ENCODE measurements around a stretch of chr6.

- RAMPAGE, long total RNA, result no peak
- RRBS, 2 experiments, result no CpG with 5 or more reads among the region's 5 CpGs
CAGE:
- cytosol, long polyA minus RNA, result no peak
- cytosol, long polyA plus RNA, result no peak
- long polyA plus RNA, result no peak
- nucleolus, long total RNA, result no peak
- nucleus, long polyA plus RNA, result no peak
- nucleus, long total RNA, result no peak
Measured at GRCh38 chr6:147077197-147077696, 127.0 kb upstream of the STXBP5 start.

GRCh38 chr6:147203349-147204057 is 714 bp upstream of the STXBP5 start:
- RAMPAGE, long total RNA, result no peak
- RRBS, 2 experiments, result under 1% methylated on average over 11 to 37 of the region's 72 CpGs
CAGE:
- cytosol, long polyA minus RNA, result start-site peak on the plus strand at chr6:147203576-147203706, 21 reads
- cytosol, long polyA plus RNA, result no peak
- long polyA plus RNA, result no peak
- nucleolus, long total RNA, result no peak
- nucleus, long polyA plus RNA, result no peak
- nucleus, long total RNA, result no peak

DNA sequence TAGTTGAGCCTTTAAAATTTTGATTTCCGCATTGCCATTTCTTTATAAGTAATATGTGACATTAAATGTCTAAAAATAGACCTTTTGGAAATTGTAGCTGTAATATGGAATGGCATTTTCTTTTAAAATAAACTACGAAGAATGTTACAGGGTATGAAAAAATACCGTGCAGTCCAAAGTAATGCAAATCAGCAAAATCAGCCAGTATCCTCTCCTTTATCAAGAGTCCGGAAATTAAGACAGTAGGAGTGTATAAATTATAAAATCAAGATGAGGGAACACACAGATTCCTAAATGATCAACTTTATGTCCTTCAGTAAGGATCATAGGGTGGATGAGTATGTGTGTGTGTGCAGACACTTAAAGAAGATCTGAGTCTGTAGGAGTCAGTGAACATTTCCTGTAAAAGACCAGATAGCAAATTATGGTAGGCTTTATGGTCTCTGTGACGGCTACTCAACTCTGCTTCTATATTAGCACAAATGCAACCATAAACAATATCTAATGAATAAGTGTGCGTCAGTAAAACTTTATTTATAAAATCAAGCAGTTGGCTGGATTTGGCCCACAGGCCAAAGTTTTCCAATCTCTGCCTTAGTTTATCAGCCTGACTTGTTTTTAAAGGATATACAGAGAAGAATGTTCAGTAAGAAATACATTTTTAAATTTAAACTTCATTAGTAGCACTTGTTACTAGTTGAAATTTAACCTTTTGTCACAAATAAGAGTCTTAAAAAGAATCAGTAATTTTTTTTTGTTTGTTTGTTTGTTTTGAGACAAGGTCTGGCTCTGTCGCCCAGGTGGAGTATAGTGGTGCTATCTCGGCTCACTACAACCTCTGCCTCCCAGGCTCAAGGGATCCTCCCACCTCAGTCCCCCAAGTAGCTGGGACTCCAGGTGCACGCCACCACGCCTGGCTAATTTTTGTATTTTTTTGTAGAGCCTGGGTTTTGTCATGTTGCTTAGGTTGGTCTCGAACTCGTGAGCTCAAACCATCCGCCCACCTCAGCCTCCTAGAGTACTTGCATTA is 10.7 kb downstream of the STXBP5 start:
- RAMPAGE, long total RNA, result no peak
- RRBS, 2 experiments, result no CpG with 5 or more reads among the region's 13 CpGs
CAGE:
- cytosol, long polyA minus RNA, result no peak
- cytosol, long polyA plus RNA, result no peak
- long polyA plus RNA, result no peak
- nucleolus, long total RNA, result no peak
- nucleus, long polyA plus RNA, result no peak
- nucleus, long total RNA, result no peak

- RAMPAGE, long total RNA, result no peak
- RRBS, 2 experiments, result no CpG with 5 or more reads among the region's 3 CpGs
CAGE:
- cytosol, long polyA minus RNA, result no peak
- cytosol, long polyA plus RNA, result no peak
- long polyA plus RNA, result no peak
- nucleolus, long total RNA, result no peak
- nucleus, long polyA plus RNA, result no peak
- nucleus, long total RNA, result no peak
Measured at GRCh38 chr6:147247051-147247864, 43.0 kb downstream of the STXBP5 start.

GRCh38 chr6:147265378-147266464 is 61.5 kb downstream of the STXBP5 start:
- RAMPAGE, long total RNA, result no peak
- RRBS, 2 experiments, result no CpG with 5 or more reads among the region's 10 CpGs
CAGE:
- cytosol, long polyA minus RNA, result no peak
- cytosol, long polyA plus RNA, result no peak
- long polyA plus RNA, result no peak
- nucleolus, long total RNA, result no peak
- nucleus, long polyA plus RNA, result no peak
- nucleus, long total RNA, result no peak

GRCh38 chr6:147324295-147325290 is 120.4 kb downstream of the STXBP5 start:
- RAMPAGE, long total RNA, result no peak
- RRBS, 2 experiments, result no CpG with 5 or more reads among the region's 14 CpGs
CAGE:
- cytosol, long polyA minus RNA, result no peak
- cytosol, long polyA plus RNA, result no peak
- long polyA plus RNA, result no peak
- nucleolus, long total RNA, result no peak
- nucleus, long polyA plus RNA, result no peak
- nucleus, long total RNA, result no peak

- RAMPAGE, long total RNA, result no peak
- RRBS, 2 experiments, result no CpG with 5 or more reads among the region's 6 CpGs
CAGE:
- cytosol, long polyA minus RNA, result no peak
- cytosol, long polyA plus RNA, result no peak
- long polyA plus RNA, result no peak
- nucleolus, long total RNA, result no peak
- nucleus, long polyA plus RNA, result no peak
- nucleus, long total RNA, result no peak
Measured at GRCh38 chr6:147384699-147385406, 123.6 kb upstream of the SAMD5 start.

DNA sequence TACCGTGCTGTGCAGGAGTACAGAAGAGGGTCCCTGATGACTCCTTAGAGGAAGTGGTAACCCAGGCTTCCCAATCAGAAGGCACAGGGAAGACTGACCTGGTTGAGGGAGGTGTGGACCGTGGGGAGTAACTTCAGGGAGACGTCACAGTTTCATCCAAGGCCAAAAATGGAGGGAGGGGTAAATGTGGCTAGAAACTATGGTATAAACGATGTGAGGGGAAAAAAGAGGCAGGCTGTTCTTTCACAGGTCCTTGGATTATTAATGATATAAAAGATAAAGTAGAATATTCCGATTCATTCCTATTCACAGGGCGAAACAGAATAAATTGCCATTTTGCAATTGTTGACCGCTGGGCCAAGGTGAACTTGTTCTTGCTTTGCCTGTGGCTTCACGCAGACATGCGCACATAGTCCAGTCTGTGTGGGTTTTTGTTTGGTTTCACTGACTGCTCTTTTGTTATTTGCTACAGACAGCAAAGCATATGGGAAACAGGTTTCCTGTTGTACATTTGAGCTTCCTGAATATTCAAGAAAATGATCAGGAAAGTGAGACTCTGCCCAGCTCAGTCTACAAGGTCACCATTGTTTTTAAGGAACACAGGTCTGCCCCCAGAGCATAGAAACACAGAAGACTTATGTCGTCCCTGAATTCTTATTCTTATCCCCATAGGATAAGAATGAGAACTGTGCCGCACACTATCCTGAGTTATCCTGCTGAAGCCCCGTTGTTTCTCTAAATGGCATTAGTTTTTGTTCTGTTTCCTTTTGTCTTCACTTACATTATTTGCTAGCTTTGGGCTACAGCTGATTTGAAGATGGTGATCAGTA is 55.5 kb downstream of the SASH1 start:
- RAMPAGE, long total RNA, result no peak
- RRBS, 2 experiments, result no CpG with 5 or more reads among the region's 12 CpGs
CAGE:
- cytosol, long polyA minus RNA, result no peak
- cytosol, long polyA plus RNA, result no peak
- long polyA plus RNA, result no peak
- nucleolus, long total RNA, result no peak
- nucleus, long polyA plus RNA, result no peak
- nucleus, long total RNA, result no peak

DNA sequence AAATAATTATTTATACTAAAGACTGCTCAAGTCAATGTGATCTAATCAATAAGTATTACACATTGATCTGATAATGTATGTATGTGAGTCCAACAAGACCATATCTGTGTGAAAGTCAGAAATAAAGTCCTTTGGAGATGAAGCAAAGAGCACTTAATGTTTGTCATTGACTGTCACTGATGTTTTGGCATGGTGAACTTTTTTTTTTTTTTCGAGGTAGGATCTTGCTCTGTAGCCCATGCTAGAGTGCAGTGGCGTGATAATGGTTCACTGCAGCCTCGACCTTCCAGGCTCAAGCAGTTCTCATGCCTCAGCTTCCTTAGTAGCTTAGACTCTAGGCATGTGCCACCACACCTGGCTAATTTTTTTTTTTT is 139.7 kb downstream of the SASH1 start:
- RAMPAGE, long total RNA, result no peak
- RRBS, 2 experiments, result no CpG with 5 or more reads among the region's 3 CpGs
CAGE:
- cytosol, long polyA minus RNA, result no peak
- cytosol, long polyA plus RNA, result no peak
- long polyA plus RNA, result no peak
- nucleolus, long total RNA, result no peak
- nucleus, long polyA plus RNA, result no peak
- nucleus, long total RNA, result no peak

DNA sequence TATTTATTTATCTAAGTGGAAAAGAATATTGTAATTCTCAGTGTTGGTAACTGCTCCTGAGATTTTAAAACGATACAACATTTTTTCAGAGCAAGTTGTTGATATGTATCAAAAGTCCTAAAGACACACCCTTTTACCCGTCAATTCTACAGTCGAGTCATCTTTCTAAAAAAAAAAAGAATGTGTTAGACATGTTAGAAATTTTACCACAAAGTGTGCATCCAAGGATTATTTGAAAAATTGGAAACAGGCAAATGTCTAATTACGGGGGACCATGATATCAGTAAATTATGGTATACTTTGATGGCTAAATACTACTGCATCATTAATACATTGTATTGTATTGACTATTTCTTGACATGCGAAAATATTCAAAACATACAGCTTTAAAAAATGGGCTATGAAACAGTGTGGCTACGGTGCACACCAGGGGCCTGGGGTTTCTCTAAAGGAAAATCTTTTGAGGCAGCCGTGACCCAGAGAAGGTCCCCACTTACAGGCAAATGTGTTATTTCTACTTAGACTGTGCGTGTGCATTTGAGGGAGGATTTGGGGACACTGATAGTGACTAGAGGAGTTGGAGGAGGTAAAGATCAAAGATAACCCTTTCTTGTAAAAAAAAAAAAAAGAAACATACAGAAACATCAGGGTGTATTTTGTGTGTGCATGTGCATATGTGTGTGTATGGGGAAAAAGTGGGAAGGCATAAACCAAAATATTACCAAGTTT is 160.7 kb downstream of the SASH1 start:
- RAMPAGE, long total RNA, result no peak
- RRBS, 2 experiments, result no CpG with 5 or more reads among the region's 8 CpGs
CAGE:
- cytosol, long polyA minus RNA, result no peak
- cytosol, long polyA plus RNA, result no peak
- long polyA plus RNA, result no peak
- nucleolus, long total RNA, result no peak
- nucleus, long polyA plus RNA, result no peak
- nucleus, long total RNA, result no peak

DNA sequence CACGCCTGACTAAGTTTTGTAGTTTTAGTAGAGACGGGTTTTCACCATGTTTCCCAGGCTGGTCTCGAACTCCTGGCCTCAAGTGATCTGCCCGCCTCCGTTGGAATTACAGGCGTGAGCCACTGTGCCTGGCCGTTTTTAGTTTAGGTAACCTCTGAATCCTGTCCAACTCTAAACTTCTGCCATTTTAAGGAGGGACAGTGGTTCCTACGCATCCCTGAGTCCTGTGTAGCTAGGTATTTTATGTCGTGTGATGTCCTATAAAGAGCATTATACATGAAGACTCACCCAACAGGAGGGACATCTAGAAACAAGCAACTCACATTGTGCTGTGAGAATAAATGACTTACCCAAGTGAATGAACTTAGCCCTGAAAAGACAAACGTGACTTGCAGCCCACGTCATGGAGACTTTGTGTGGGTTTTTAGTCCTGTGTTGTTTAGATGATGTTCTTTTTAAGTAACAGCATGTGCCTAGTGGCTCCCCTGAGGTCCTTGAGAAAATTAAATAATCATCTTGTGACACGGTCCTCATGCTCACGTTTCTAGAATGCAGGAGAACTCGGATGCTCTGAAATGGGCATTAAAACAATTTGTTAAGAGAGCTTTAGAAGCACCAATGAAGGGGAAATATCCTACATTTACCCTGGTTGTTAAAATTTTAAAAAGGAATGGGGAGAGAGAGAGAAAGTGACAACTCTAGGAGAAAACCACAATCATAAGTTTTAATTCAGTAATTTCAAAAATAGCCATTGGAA is 165.1 kb downstream of the SASH1 start:
- RAMPAGE, long total RNA, result no peak
- RRBS, 2 experiments, result no CpG with 5 or more reads among the region's 14 CpGs
CAGE:
- cytosol, long polyA minus RNA, result no peak
- cytosol, long polyA plus RNA, result no peak
- long polyA plus RNA, result no peak
- nucleolus, long total RNA, result no peak
- nucleus, long polyA plus RNA, result no peak
- nucleus, long total RNA, result no peak

GRCh38 chr6:148559776-148560562 is 186.9 kb upstream of the UST start:
- RAMPAGE, long total RNA, result no peak
- RRBS, 2 experiments, result 1 to 7% methylated on average over 13 to 28 of the region's 49 CpGs
CAGE:
- cytosol, long polyA minus RNA, result no peak
- cytosol, long polyA plus RNA, result no peak
- long polyA plus RNA, result no peak
- nucleolus, long total RNA, result no peak
- nucleus, long polyA plus RNA, result no peak
- nucleus, long total RNA, result no peak

- RAMPAGE, long total RNA, result no peak
- RRBS, 2 experiments, result no CpG with 5 or more reads among the region's 24 CpGs
CAGE:
- cytosol, long polyA minus RNA, result no peak
- cytosol, long polyA plus RNA, result no peak
- long polyA plus RNA, result no peak
- nucleolus, long total RNA, result no peak
- nucleus, long polyA plus RNA, result no peak
- nucleus, long total RNA, result no peak
Measured at GRCh38 chr6:148964245-148965093, 217.6 kb downstream of the UST start.

- RAMPAGE, long total RNA, result no peak
- RRBS, 2 experiments, result no CpG with 5 or more reads among the region's 4 CpGs
CAGE:
- cytosol, long polyA minus RNA, result no peak
- cytosol, long polyA plus RNA, result no peak
- long polyA plus RNA, result no peak
- nucleolus, long total RNA, result no peak
- nucleus, long polyA plus RNA, result no peak
- nucleus, long total RNA, result no peak
Measured at GRCh38 chr6:148971128-148971665, 224.4 kb downstream of the UST start.

DNA sequence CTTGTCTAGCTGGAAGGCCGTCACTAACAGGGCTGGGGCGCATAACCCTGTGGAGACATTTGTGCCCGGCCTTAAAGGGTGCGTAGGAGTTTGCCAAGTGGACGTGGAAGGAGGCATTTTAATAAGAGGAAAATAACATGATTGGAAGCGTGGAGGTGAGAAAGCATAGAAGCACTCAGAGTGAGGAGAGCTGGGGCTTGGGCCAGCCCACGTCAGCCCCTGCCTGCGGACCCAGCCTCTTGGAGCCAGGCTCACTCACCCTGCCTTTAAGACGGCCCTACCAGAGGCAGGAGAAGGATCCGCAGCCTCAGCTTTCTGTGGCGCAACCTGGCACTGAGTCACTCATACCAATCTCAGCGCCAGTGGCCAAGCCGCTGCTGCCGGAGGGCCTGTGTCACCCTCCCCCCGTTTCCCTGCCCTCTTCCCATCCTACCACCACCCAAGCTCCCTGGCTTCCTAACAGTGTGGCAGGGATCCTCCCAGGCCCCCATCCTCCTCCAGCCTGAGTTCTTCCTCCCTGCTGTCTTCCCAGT is 285.1 kb downstream of the UST start:
- RAMPAGE, long total RNA, result no peak
- RRBS, 2 experiments, result no CpG with 5 or more reads among the region's 15 CpGs
CAGE:
- cytosol, long polyA minus RNA, result start-site peak on the plus strand centred at position 345 of the sequence, 8 bp wide, 21 reads
- cytosol, long polyA plus RNA, result no peak
- long polyA plus RNA, result no peak
- nucleolus, long total RNA, result no peak
- nucleus, long polyA plus RNA, result no peak
- nucleus, long total RNA, result no peak

DNA sequence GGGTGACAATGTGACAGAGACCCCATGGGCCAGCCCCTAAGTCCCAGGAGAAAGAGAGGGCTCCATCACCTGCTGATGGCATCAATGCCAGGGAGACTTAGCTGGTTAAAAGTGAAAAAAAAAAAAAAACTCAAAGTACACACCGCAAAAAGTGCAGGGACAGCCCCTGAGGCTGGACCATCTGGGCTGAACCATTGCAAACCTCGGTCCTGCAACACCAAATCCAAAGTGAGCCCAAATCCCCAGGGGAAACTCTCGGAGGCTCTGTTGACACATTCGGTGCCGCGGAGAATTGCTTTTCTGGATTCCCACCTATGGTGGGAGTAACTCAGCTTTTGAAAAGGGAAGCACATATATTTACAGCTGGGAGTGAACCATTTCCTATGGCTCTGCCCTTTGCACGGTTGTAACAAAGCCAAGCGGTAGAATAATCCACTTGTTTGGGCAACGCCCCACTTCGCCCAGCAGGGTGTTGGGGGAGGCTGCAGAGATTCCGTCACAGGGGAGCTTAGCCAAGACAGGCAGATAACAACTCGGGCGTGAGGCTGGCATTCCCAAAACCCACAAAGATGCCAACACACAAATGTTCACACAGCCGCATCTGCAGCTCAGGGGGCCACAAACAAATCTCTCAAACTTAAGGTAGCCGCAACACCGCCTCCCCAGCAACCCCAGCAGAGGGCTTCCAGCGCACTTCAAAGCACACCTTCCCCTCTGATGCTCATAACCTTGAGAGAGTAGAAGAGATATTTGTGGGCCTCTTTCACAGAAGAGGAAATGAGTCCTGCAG is 11.6 kb downstream of the ZC3H12D start:
- RAMPAGE, long total RNA, result no peak
- RRBS, 2 experiments, result no CpG with 5 or more reads among the region's 17 CpGs
CAGE:
- cytosol, long polyA minus RNA, result no peak
- cytosol, long polyA plus RNA, result no peak
- long polyA plus RNA, result no peak
- nucleolus, long total RNA, result no peak
- nucleus, long polyA plus RNA, result no peak
- nucleus, long total RNA, result no peak

GRCh38 chr6:149482745-149483838 is 1.7 kb downstream of the ZC3H12D start:
- RAMPAGE, long total RNA, result start-site peak on the minus strand at chr6:149483104-149483454, 34 and 26 reads in 2 replicates
- RRBS, 2 experiments, result 0% methylated on average over 1 of the region's 10 CpGs; no CpG with 5 or more reads in 1 of the 2 experiments
CAGE:
- cytosol, long polyA minus RNA, result no peak
- cytosol, long polyA plus RNA, result no peak
- long polyA plus RNA, result start-site peak on the minus strand at chr6:149483104-149483225, 19 and 17 reads in 2 replicates
- nucleolus, long total RNA, result no peak
- nucleus, long polyA plus RNA, result no peak
- nucleus, long total RNA, result no peak

DNA sequence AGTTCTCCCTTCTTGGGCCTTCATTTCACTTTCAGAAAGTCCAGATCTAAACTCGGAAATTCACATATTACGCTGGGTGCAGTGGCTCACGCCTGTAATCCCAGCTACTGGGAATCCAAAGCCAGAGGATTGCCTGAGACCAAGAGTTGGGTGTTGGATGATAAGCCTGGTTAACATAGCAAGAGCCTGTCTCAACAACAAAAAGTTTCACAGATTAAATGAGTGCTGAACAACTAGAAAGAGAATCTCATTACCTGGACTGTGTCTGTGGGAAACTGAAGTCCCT is 1.8 kb downstream of the GINM1 start:
- RAMPAGE, long total RNA, result no peak
- RRBS, 2 experiments, result no CpG with 5 or more reads among the region's 3 CpGs
CAGE:
- cytosol, long polyA minus RNA, result no peak
- cytosol, long polyA plus RNA, result no peak
- long polyA plus RNA, result no peak
- nucleolus, long total RNA, result no peak
- nucleus, long polyA plus RNA, result no peak
- nucleus, long total RNA, result no peak

GRCh38 chr6:149863037-149863586 is 1.0 kb downstream of the LRP11 start:
- RAMPAGE, long total RNA, result no peak
- RRBS, 2 experiments, result 2 to 3% methylated on average over 11 to 18 of the region's 49 CpGs
CAGE:
- cytosol, long polyA minus RNA, result no peak
- cytosol, long polyA plus RNA, result no peak
- long polyA plus RNA, result no peak
- nucleolus, long total RNA, result no peak
- nucleus, long polyA plus RNA, result no peak
- nucleus, long total RNA, result no peak

All from GM12878 (cell line).